NB4 (cell line): ENCODE measurements around the genes LIMCH1 and GRXCR1.

DNA sequence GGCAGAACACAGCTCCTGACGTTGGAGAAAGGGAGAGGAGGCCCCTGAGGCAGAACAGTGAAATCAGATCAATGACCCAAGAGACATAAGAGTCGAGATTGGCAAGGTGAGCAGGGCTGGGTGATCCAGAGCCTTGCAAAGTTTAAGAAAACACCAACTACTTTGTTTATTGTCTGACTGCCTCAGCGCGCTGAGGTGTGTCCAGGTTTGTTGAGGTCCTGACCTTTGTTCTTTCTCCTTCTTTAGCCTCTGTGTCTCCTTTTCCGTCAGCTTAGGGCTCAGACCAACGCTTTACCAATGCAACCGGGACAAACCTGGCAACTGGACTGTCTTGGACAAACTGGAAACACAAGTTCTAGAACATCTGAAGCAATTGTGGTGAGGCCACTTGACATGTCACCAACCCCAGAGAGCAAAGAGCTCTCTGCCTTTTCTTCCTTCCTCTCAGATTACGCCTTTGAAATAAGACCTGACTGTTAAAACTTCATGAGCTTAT is 28.4 kb downstream of the CHRNA9 start:
- RRBS = no CpG with 5 or more reads among the region's 8 CpGs

- RRBS = no CpG with 5 or more reads among the region's 5 CpGs
Measured at GRCh38 chr4:40377555-40378090, 42.5 kb downstream of the CHRNA9 start.

GRCh38 chr4:40394155-40394576 is 59.0 kb downstream of the CHRNA9 start:
- RRBS = no CpG with 5 or more reads among the region's 6 CpGs

- RRBS = no CpG with 5 or more reads among the region's 4 CpGs
Measured at GRCh38 chr4:40495888-40496586, 133.6 kb downstream of the RBM47 start.

GRCh38 chr4:40603463-40604099 is 26.1 kb downstream of the RBM47 start:
- RRBS = no CpG with 5 or more reads among the region's 7 CpGs

DNA sequence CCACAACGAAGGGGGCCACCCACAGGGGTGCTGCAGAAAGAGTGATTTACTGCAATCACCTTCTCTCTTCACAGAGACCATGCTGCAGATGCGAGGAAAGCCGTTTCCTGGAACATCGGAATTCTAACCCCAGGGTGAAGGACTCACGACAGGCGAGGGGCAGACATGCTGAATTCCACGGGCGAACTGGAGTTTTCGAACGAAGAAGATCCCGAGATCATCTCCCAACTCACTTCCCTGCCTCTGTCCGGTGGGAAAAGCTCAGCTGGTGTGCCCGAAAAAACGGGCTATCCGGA is 722 bp downstream of the NSUN7 start:
- RRBS = 94% methylated on average over 2 of the region's 15 CpGs

GRCh38 chr4:40840190-40840788 is 90.5 kb downstream of the NSUN7 start:
- RRBS = no CpG with 5 or more reads among the region's 9 CpGs

DNA sequence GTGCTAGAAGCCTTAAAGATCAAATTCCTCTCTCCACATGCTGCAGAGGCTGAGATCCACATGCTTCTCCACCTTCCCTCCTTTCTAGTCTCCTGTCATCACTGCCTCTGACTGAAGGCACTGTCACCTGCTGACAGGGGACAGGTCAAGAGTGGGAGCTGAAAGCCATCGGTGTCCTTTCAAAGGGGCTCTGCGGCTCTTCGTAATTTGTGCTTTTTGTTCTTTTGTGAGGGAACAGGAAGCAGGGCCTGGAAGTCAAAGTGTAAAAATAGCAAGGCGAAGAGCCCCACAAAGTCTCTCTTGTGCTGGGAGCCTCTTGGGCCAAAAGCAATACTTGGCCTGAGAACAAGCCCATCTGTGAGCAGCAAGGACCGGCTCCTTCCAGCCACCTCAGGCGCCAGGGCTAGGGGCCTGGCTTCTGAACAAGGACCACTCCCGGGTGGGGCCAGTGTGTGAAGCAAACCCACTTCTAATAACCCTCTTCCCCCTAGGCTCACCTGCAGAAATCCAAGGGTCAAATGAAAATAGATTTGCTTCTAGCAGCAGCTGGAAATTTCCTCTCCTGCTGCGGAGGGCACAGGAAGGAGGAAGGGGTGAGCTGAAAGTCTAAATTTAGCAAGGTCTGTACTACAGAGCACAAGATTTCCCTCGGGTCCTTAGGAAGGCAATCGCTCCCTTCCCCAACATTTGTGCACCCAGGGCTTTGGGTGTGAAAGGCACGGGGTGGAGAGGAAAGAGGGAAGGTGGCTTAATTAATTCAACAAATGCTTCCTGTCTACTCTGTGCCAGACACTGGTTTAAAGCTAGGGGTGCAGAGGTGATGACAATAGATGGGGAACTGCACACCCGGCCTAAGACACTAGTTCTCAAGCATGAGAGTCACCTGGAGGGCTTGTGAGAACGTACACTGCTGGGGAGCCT is 204.2 kb downstream of the NSUN7 start:
- RRBS = 94% methylated on average over 3 of the region's 13 CpGs

- RRBS = no CpG with 5 or more reads among the region's 11 CpGs
Measured at GRCh38 chr4:41028433-41029532, 185.6 kb downstream of the APBB2 start.

DNA sequence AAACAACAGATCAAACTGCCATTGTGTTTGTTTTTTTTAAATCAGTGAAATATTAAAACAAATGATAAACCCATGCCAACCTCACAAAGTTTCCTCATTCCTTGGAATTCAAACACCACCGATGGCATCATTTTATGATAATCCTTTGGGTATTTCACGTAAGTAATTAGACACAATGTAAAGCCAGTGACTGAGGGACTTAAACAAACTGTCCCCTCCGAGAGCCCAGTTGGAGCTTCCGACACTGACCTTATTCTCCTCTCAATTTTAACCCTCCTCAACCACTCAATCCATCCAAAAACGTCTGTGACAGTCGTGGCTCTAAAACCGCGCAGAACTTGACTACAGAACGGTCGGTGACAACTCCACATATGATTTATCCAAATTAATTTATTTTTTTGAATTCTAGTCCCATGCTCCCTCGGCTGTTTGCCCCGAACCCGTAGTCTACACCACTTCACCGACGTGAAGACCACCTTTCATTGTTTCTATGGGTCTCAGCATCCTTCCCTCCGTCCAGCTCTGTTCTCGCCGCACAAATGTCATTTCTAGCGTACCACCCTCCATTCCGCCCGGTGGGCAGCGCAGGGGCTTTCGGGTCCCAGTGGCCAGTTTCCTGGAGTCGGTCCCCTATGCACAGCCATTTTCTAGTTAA is 1.1 kb downstream of the APBB2 start:
- RRBS = no CpG with 5 or more reads among the region's 24 CpGs

GRCh38 chr4:41307482-41308032 is 50.8 kb downstream of the UCHL1 start:
- RRBS = no CpG with 5 or more reads among the region's 2 CpGs

DNA sequence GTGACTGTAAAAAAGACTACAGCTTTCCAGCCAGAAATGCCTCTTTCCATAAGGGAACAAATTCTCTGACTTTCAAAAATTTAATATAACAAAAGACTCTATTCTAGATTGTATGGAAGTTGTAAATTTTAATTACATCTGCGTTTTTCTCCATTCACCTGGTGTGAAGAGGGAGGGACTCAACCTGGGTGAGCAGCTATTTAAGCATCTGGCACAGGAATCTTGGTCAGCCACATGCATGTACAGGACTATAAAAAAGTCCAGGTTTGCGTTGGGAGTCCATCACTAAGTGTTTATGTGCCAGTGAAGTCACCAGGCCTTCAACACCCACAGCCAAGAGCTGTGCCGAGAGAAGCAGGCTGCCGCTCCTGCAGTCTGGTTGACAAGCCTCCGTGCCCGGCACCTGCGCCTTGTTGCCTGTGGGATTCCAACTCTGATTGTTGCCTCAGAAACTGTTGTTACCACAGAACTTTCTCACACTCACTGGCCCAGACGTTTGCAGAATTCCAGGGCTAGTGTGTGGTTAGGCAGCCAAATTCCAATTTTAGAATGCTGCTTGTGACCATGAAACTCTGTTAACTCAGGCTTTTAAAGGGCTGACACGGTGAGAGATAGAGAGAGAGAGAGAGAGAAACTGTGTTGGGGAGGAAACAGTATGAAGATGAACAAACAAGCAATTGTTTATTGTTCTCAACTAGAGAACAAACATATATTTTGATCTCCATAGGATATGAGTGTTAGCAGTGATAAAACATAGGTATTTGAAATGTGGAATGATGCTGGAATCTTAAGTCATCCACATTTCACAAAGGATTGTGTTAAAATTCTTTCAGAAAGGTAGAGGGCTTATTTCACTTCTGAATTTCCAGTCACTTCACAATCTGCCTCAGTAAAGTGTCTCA is 119.5 kb upstream of the LIMCH1 start:
- RRBS = no CpG with 5 or more reads among the region's 9 CpGs

- RRBS = no CpG with 5 or more reads among the region's 2 CpGs
Measured at GRCh38 chr4:41435617-41436030, 102.3 kb upstream of the LIMCH1 start.

GRCh38 chr4:41537826-41538641 is at the start of gene LIMCH1:
Gene LIMCH1, plus strand, starts transcription at chr4:41538157.
- RRBS = no CpG with 5 or more reads among the region's 10 CpGs

- RRBS = no CpG with 5 or more reads among the region's 13 CpGs
Measured at GRCh38 chr4:41613305-41613720, 75.4 kb downstream of the LIMCH1 start.

- RRBS = no CpG with 5 or more reads among the region's 9 CpGs
Measured at GRCh38 chr4:41656331-41657012, 92.1 kb downstream of the PHOX2B start.

DNA sequence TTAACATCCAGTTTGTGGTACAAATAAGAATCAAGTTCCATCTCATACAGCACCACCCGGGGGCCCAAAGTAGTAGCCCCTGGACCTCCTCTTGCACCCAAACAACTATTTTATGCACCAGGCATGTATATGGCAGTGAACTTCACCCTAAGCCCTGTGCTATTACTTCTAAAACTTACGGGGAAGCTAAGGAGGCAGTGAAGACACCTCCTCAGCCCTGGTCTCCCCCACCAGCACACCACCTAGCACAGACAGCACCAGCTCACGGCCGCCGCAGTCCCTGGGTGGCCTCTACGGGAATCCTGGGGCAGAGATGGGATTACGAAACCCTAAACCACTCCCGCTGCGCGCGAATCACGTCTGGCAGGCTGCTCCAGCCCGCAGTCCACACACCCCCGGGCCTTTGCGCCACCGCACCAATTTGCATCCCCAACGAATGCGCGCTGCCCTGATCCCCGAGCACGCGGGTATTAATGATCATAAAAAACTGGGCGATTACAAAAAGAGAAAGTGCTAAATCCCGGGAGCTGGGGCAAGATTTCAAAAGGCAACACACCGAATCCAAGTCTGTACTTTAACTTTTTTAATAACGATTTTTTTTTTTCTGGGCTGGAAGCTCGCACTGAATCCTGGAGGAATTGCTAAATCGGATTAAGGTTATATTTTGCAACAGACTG is 70.0 kb upstream of the TMEM33 start:
- RRBS = no CpG with 5 or more reads among the region's 28 CpGs

GRCh38 chr4:41934480-41934847 is 765 bp upstream of the TMEM33 start:
- RRBS = no CpG with 5 or more reads among the region's 10 CpGs

DNA sequence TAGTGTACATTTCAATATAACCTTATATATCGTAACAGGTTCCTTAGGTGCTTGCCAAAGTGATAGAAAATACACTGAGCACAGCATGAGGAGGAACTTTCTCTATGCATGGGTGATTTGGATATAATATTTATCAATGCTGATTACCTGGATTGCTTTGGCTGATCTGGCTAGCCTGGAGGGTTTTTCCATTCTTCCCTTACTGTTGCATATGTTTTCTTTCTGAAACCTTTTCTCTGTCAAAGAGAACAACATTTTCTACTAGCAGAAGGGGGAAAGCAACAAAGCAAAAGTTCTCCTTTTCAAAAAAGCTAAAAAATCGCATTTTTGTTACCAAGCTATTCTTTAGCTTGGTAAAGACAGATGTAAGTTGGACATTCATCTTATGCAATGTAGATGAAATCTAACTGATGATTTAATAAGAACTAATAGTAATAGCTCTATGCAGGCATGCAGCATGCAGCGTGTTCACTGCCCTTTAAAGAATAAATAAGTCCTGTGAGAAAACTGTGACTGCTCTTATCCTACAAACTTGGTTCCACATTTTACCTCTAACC is at the start of gene GRXCR1:
Gene GRXCR1, plus strand, starts transcription at position 424 of the 557 bp plus-strand sequence.
- RRBS = no CpG with 5 or more reads among the region's 3 CpGs